MCF 10A (cell line): Measurements from ENCODE around the gene JMJD1C.

DNA sequence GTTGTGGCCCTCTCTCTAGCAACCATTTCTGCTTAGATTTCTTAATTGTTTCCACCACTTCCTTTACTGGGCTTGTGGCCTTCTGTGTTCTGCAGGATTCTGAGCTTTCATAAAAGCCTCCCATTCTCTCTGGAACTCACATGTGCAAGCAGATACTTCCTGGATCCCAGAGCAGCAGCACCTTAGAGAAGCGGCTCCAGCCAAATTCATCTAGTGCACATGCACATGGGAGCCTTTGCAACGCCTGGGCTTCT is 118.5 kb downstream of the ZNF365 start:
- PRO-cap: no peak
- RRBS: no CpG with 5 or more reads among the region's 2 CpGs

DNA sequence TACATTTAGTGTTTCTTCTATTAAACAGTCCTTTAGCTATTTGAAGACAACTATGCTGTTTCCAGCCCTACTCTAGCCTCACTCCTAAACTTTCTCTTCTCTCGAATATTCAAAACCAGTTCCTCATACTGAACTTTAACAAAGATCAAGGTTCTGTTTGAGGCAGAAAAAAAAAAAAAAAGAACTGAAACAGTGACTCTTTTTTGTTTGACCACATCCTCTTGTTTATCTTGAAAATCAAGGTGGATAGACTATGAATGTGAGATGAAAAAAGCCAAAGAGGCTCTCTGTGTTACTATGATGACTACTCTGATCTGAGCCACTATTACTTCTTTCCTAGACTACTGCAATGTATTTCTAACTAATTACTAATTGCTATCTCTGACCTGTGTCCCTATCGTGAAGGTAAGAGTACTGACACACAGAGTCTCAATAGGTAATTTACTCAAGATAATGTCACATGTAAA is 154.3 kb downstream of the ZNF365 start:
- PRO-cap: no peak
- RRBS: no CpG with 5 or more reads among the region's 2 CpGs

DNA sequence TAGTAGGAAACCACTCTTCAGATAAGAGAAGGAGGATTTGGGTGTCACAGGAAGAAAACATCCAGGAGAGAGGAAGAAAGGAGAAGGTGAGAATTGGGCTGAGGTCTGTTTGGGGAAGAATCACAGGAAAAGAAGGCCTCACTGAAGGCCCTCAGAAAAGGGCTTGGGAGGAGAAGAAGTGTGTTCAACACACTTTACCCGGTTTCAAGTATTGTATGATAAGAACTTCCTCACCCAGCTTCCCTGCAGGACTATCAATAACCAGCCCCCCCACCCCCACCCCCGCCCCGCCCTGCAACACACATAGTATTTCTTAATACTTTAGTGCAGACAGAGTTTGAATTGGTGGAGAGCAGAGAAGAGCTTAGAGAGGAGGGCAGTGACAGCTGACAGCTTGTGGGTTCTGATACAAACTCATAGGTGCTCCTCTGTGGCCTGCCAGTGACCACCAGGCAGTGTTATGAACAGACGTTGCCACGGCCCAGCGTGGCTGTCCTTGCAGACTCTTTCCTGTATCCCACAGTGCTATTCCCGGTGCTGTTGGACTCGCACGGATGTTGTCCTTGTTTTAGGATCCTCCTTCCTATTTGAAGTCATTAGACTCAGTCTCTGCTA is 187.0 kb upstream of the ADO start:
- PRO-cap: no peak
- RRBS: no CpG with 5 or more reads among the region's 9 CpGs

DNA sequence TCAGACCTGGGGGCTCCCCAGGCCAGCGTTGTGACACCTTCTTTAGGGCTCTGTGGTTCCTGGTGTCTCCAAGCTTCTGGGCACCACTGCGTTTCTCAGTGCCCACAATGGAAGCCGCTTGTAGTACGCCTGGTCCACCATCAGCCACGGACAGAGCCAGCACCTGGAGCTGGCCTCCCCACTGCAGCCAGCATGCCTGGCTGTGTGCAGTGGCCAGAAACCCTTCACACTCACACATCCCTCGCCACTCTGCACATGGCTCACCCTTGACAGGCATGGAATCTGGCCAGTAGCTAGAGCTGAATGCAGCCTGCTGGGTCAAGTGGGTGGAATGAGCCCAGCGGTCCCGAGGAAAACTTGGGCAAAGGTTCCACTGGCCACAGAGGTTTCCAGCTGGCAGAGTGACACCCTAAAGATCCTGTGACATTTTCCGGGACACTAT is 146.0 kb upstream of the ADO start:
- PRO-cap: no peak
- RRBS: no CpG with 5 or more reads among the region's 9 CpGs

DNA sequence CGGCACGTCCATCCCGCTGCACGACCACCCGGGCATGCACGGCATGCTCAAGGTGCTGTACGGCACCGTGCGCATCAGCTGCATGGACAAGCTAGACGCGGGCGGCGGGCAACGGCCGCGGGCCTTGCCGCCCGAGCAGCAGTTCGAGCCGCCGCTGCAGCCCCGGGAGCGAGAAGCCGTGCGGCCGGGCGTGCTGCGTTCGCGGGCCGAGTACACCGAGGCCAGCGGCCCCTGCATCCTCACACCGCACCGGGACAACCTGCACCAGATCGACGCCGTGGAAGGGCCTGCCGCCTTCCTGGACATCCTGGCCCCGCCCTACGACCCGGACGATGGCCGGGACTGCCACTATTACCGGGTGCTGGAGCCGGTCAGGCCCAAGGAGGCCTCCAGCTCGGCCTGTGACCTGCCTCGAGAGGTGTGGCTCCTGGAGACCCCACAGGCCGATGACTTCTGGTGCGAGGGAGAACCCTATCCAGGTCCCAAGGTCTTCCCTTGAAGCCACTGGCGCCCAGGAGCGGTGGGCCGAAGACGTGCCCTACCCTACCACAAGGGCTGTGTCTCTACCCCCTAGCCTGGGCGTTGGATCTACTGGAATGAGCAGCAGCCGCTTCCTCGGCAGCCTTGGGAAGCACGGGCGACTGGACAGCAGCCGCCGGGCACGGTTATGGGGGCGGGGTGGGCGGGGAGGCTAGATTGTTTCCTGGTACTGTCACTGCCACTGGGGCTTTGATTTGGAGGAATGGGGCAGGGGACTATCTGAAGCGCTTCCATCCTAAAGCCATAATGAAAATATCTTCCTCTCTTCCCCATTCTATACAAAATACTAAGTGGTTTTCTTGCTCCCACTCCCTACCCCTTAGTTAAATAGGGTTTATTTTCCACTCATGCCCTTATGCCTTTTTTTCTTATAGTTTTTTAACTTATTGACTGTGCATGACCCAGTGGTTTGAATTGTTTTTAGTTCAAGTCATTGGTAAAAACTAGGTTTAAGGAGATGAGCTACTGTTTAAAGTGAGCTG is 1.2 kb downstream of the ADO start:
- PRO-cap: no peak
- RRBS: under 1% methylated on average over 16 of the region's 65 CpGs

DNA sequence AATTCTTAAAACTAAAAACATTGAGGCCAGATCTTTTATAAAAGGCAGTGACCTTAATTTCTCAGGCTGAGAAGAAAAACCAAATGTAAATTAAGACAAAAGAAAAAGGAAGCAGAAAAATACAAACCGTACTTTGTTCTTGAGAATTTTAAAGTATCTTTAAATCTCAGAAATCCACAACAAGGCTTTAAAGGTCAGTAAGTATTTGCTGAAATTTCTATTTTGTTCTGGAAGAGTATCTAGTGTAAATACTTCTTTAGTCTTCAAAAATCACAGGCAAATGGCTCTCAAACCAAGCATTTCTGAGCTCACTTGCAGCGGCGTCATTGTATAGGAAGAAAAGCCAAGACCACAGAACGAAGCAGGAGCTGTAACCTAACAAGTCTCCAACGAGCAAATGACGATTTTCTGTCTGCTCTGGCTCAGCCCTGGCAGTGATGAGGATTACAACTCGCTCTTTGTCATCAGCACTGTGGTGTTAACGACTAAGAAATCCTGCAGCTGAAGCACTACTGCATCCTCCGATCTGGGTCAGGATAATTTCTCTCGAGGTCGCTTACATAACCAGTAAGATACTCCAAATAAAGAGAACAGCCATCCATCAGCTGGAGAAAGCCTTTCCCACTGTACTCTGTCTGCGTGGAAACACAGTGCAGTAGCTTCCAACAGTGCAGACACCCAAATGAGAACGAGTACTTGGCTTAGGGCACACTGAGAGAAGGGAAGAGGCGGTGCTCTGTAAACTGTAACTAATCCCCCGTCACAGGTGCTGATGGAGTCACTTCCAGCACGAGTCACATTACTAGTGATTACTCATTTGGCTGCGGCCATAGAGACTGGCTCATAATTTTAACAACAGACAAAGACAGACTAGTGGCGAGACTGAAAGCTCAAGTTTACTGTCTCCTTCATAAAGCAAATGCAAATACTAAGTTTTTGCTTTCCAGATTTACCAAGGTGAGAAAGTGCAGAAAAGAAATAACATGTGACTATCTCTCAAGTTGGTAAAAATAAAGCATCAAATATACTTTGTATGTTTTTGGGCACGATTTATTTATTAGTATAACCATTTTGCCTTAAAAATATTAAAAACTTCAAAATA is 135.8 kb downstream of the NRBF2 start:
- PRO-cap: bidirectional peak, plus-strand start at position 326 of the sequence, minus-strand start at position 398 of the sequence; bidirectional peak, plus-strand start at position 858 of the sequence, minus-strand start at position 683 of the sequence
- RRBS: no CpG with 5 or more reads among the region's 19 CpGs

DNA sequence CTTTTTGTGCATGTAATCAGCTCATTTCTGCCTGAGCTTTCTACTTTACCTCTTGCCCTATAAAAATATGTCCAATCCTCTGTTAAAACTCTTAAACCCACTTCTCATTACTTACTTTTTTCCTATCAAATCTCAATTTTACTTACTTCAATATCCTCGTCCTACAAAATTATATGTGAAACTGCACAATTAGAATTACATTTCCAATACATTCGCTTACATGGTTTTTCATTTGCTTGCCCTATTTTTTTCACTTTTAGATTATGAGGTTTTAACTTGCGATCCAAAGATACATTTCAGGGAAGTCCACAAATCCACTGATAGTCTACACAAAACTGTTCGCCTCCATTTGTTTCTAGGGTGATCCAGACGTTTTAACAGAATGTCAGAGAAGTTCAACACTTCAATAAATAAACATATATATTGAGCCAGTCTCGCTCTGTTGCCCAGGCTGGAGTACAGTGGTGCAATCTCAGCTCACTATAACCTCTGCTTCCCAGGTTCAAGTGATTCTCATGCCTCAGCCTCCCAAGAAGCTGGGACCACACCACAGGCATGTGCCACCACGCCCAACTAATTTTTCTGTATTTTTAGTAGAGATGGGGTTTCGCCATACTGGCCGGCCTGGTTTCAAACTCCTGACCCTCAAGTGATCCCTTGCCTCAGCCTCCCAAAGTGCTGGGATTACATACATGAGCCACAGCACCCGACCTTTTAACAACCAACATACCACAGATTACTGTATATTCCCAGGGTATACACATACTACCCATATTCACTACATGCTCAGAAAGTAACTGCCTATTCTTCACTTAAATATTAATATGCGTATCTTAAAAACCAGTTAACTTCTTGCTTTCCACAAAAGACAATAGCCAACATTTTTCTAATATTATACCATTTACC is 134.3 kb downstream of the JMJD1C start:
- PRO-cap: no peak
- RRBS: no CpG with 5 or more reads among the region's 11 CpGs

GRCh38 chr10:63465807-63466202 is at the start of gene JMJD1C:
JMJD1C (minus strand) TSS chr10:63465977.
- PRO-cap: bidirectional peak, plus-strand start at chr10:63466140, minus-strand start at chr10:63465977
- RRBS: under 1% methylated on average over 19 of the region's 51 CpGs

- PRO-cap: no peak
- RRBS: no CpG with 5 or more reads among the region's 8 CpGs
Measured at GRCh38 chr10:63466541-63467017, 802 bp upstream of the JMJD1C start.

DNA sequence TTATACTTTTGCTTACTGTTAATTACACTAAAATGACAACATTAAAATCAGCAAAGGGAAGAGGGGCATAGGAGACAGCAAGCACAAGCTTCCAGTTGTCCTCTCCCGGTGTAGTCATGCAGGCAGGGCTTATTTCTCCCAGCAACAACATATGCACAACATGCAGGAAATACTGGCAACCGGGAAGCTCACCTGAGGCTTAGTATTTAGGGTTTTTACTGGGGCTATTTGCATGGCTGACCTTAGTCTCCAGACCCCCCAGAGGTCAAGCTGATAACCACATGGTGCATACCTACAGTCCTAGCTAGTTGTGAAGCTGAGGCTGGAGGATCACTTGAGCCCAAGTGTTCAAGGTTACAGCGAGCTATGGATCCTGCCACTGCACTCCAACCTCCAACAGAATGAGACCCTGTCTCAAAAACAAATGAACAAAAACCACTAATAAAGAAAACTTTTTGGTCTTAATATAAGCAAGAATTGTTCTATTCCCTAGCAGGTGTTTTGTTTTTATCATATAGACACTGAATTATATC is 12.8 kb upstream of the JMJD1C start:
- PRO-cap: no peak
- RRBS: 99% methylated on average over 2 of the region's 3 CpGs

DNA sequence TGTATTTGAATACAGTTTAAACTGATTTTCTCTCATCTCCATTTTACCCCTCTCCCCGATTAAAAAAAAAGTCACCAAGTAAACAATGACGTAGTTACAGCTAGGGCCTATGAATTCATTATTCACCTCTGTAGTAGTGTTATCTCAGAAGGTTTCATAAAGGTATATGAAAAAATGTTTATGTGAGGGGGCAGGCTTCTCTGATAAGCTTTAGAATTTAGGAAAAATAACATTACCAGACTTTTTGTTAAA is 1.1 kb downstream of the REEP3 start:
- PRO-cap: no peak
- RRBS: no CpG with 5 or more reads among the region's 2 CpGs

- PRO-cap: no peak
- RRBS: no CpG with 5 or more reads among the region's 6 CpGs
Measured at GRCh38 chr10:63866047-63866442, 344.8 kb downstream of the REEP3 start.

DNA sequence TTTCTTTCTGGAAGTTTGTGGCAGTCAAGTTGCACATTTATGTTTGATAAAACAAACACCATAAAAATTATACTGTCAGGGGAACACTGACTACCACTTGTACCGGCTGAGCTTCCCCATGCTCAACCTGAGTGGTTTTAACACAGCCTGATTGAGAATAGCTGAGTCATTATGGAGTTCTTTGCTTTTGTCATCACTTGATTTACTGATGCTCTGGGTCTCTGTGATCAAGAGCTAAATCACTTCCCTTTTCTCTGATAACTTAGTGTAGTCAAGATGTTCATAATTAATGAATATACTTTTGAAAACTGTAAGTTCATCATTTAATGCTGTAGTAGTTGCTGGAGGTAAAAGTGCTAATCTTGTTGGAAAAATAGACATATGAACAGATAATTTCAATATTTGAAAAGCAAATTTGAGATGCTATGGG is 1034.5 kb upstream of the LRRTM3 start:
- PRO-cap: no peak
- RRBS: no CpG with 5 or more reads among the region's 1 CpG

DNA sequence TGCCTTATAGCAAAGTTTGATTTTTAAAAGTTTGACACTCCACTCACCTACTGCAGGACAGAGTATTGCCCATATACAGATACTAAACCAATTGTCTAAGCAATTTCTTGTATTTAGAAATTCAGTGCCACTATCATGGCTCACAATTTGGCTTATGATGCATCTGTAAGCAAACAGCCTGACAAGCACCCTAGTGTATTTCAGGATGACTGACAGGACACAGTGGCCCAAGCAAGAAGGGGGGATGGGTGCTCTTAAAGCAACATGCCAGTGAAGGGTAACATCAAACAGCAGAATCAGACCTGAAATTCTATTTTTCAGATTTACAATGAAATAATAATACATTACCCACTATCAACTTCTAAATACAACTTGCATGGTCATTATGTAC is 30.5 kb downstream of the CTNNA3 start:
- PRO-cap: no peak

DNA sequence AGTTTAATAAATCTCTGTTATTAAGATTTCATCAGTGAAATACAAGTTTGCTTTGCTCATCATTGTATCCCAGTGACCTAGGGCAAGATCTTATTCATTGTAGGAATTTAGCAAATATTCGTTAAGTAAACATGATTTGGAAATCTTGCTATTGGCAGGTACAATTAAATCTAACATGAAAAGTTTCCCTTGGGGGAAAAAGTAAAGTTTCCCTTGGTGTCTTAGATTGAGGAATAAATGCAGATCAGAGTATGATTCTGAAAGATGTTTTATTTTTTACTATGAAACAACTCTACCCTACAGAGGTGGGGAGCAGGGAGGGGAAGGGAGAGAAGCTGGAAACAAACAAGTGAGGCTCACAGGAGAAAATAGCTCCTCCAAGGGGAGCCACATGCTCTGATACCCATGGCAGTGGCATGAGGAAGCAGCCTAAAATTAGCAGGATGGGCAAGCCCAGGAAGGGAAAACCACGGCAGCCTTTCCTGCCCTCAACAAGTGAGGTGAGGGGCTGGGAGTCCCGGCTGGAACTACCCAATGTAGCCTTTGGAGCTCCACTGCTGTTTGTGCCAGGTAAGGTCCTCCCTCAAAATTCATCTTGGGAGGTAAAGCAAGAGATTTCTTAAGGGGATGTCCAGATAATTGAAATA is 12.5 kb upstream of the HERC4 start:
- PRO-cap: no peak
- RRBS: no CpG with 5 or more reads among the region's 3 CpGs

DNA sequence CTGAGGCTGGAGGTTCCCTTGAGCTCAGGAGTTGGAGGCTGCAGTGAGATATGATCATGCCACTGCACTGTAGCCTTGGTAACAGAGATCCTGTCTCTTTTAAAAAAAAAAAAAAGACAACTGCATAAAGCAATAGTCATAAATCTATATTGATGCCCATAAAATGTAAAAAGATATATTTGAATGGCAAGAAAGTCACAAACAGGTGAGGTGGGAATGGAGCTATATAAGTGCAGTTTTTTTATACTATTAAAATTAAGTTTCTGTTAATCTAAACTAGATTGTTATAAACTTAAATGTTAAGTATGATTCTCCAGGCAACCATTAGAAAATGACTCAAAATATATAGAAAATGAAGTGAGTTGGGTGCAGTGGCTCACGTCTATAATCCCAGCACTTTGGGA is 13.4 kb upstream of the HNRNPH3 start:
- PRO-cap: no peak
- RRBS: no CpG with 5 or more reads among the region's 1 CpG

- PRO-cap: no peak
- RRBS: no CpG with 5 or more reads among the region's 11 CpGs
Measured at GRCh38 chr10:68340541-68341403, 8.0 kb upstream of the PBLD start.

DNA sequence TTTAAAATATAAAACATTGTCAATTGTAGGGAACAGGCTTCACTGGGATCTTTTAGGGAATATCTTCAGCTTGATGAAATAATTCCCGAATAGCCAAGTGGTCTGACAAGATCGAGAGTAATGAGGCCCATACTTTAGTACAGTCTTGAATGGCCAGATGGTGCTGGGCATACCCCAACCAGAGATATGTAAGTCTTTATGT is 1.3 kb downstream of the SRGN start:
- PRO-cap: no peak
- RRBS: no CpG with 5 or more reads among the region's 2 CpGs

GRCh38 chr10:69215337-69215810 is 4.8 kb upstream of the HKDC1 start:
- PRO-cap: no peak
- RRBS: no CpG with 5 or more reads among the region's 7 CpGs

DNA sequence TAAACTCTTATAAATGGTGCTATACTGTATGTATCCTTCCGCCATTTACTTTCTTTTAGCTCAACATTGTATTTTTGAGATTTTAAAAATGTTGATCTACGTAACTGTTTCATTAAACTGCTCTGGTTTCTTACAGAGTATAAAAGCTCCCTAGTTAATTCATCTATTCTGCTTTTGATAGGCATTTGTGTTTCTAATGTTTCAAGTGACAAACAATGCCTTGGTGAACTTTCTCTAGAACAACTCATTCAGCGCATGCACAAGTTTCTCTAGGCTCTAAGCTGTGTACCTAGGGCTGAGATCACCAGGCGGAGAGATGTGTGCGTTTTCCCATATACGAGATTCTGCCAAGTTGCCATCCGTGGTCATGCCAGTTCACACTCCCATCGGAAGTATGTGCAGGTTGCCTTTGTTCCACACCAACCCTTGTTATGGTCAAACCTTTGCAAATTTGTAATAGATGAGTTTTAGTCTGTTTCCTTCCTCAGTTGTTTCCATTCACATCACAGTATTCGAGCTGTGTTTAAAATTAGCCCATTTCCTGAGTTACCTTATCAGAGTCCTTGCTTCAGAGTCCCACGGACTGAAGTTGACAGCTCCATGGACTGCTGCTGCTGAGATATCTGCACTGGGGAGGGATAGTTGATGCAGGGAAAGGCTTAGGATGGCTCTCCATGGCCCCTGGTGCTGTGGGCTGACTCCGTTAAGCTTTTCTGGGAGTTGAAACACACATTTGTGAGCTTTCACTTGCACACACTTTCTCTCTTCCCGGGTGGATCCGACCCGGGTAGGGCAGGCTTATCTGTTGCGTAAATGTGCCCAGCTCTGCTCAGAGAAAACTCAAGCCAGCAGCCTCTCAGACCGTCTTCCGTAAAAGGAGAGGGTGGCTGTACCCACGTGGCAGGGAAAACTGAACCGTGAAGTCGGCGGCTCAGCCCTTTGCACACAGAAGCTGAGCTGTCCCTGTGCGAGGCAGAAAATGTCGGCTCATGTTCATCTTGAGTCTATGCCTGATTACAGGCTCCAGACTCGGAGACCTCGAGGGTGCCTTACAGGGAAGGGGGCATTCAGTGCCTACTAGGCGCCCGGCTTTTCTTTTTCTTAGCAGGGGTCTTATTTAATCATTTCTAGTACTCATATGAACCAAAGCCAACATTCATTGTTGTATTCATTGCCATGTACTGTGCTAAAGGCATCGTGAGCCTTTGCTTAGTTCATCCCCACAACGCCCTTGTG is 9.1 kb downstream of the HK1 start:
- PRO-cap: bidirectional peak, plus-strand start at position 859 of the sequence, minus-strand start at position 789 of the sequence; bidirectional peak, plus-strand start at position 948 of the sequence, minus-strand start at position 878 of the sequence; bidirectional peak, plus-strand start outside the sequence, minus-strand start at position 1,185 of the sequence
- RRBS: no CpG with 5 or more reads among the region's 29 CpGs